Placental epithelial cell (primary cell): ENCODE measurements around the genes ERVV-1, ZNF347, VSTM1, NDUFA3 and TSEN34.

GRCh38 chr19:52963259-52963754 is 626 bp upstream of the ZNF816 start:
- CAGE, long polyA plus RNA: no peak

- CAGE, long polyA plus RNA: no peak
Observed at GRCh38 chr19:53013588-53014140, at the start of gene ERVV-1. ERVV-1 (plus strand) TSS chr19:53013921.

DNA sequence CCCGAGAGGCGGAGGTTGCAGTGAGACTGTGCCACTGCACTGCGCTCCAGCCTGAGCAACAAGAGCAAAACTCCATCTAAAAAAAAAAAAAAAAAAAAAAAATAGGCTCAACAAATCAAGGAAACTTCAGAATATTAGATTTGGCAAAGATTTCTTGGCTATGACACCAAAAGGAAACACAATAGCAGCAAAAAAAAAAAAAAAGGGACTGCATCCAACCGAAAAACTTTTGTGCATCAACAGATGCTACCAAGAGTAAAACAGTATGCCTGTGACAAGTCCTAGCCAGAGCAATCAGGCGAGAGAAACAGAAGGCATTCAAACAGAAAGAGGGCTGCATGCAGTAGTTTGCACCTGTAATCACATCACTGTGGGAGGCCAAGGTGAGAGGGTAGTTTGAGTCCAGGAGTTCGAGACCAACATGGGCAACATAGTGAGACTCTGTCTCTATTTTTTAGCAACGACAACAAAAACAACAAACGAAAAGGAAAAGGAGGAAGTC is 23.7 kb downstream of the ZNF160 start:
- CAGE, long polyA plus RNA: no peak

DNA sequence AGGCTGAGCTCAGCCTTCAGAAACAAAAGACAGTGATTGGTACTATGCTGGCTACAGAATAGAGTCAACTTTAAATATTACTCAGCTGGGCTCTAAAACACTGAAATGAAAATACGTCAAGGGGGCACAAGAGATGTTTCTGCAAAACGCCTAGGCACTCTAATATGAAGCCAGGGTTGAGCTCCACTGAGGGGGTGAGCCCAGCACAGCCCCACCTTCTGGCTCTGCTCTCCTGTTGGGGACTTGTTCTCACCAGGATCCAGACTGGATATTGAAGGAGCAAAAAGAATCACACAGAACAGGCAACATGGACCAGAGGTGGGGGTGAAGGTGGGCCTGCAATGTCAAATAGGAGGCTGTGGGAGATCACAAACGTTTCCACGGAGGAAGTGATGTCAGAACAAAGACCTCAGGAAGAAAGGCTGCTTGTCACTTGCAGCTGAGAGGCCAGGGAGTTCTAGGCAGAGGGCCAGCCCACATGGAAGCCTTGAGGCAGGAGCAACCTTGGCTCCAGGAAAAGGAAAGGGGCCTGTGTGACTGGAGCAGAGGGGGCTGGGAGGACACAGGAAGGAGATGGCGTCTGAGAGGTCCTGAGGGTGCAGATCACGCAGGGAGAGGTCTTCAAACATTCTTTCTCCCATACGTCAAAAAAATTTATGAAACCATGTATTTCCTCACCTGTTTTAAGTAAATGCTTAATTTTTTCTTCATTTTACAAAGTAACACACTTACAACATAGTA is 16.4 kb downstream of the ZNF160 start:
- CAGE, long polyA plus RNA: no peak

DNA sequence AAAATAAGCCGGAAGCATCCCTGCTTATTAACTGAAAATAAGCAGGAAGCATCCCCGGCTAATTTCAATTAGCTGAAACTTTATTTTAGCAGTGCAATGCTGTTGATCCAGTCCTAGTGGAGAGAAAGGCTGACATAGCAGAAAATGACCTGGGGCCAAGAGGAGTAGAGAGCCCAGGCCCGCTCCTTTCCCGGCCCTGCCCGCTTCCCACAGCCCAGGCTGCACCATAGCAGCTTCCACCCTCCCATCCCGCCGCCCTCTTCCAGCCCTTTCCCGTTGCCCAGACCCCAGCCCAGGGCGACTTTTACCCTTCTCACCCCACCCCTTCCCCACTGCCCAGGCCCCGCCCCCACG is 8.5 kb downstream of the ZNF160 start:
- CAGE, long polyA plus RNA: no peak

DNA sequence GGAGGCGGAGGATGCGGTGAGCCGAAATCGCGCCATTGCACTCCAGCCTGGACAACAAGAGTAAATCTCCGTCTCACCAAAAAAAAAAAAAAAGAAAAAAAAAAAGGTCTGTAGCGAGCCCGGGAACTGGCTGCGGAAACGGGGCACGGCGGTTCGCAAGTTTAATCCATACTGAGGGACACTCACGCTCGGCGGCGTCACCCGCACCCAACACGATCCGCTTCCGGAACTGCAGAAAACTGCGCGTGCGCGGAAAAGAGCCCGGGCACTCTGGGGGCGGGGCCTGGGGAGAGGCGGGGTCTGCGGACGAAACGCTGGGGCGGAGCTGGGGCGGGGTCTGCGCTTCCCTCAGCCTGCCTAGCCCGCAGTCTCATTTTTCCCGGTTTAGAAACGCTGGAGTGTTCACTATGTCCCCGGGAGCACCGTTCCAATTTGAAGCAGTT is at the start of gene ZNF347:
Gene ZNF347, minus strand, starts transcription at position 231 of the 443 bp plus-strand sequence.
- CAGE, long polyA plus RNA: no peak

GRCh38 chr19:53332924-53333480 is 547 bp upstream of the ZNF845 start:
- CAGE, long polyA plus RNA: no peak

DNA sequence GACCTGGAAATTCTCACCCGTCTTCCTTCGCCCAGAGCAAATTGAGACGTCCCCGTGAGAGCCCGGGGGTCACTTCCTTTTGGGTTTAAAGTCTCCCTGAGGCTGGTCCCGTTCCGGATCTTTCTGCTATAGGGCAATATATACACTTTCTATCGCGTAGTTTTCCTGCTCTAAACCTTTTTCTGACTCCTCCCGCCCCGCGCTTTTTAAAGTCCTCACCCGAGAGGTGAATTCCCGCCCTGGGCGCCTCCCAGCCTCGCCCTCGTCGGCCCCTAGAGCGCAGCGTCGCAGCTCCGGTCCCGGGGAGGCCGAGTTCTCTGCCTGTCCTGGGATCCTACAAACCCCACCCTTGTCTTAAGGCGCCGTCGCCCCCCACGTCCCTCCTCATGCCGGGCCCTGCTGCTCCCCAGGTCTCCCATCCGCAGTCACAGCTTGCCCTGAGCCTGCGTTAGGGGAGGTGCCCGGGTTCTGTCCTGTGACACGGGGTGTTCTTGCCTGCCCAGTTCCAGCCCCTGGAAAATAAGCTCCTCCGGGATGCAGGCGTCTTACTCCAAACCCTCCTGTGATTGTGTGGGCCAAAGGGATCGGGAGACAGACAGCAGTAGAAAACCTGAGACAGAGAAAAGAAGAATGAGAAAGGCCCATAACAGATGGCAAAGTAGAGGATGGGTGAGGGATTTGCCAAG is 479 bp downstream of the ZNF525 start:
- CAGE, long polyA plus RNA: no peak

GRCh38 chr19:53520296-53521667 is 17.2 kb upstream of the ZNF331 start:
- CAGE, long polyA plus RNA: no peak

- CAGE, long polyA plus RNA: no peak
Observed at GRCh38 chr19:53573869-53574225, 35.9 kb downstream of the ZNF331 start.

DNA sequence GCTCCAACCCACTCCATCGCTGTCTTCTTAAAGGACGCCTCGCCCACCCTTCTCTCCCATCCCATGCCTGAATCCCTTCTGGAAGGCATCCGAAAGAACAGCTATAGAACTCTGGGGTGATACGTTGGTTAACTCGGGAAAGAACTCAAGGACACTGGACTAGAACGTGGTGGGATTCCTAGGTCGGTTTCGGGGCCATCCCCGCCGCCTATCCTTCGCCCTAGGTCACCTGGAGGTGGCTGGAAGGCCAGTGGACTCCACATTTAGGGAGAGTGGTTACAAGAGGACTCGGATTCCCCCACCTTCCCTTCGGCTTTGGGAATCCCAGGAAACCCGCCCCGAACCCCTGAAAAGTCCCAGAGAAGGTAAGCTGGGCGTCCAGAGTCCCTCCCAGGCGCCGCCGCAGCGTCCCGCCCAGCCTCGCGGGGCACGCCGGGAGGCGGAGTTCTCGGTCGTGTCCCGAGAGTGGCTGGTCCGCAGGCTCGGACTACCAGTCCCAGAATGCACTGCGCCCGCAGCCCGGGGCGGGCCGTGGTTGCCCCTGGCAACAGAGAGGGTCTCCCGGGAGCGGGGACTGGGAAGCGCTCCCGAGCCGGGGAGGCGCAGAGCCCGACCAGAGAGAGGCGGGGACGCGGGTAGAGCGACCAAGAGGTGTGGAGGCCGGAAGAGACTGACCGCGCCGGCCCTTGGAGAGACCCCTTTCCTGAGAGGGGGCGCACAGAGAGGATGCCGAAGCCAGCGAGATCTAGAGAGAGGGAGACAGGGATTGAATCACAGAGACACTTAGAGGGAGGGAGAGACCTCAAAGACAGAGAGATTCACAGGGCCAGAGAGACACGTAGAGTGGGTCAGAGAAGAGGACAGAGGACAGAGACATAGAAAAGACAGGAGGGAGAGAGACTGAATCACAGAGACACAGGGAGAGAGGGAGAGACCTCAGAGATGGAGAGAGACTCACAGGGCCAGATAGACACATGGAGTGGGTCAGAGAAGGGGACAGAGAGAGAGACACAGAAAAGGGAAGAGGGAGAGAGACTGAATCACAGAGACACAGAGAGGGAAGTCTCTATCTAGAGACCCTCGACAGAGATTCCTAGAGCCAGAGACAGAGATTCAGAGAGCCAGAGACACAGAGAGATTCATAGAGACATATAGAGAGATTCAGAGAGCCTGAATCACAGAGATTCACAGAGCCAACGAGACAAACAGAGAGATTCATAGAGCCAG is 2.6 kb upstream of the PRKCG start:
- CAGE, long polyA plus RNA: no peak

- CAGE, long polyA plus RNA: no peak
Observed at GRCh38 chr19:53880734-53881123, 1.3 kb upstream of the PRKCG start.

- CAGE, long polyA plus RNA: no peak
Observed at GRCh38 chr19:53959233-53959691, 3.5 kb upstream of the CACNG8 start.

GRCh38 chr19:53977956-53978850 is 13.2 kb upstream of the CACNG6 start:
- CAGE, long polyA plus RNA: no peak

DNA sequence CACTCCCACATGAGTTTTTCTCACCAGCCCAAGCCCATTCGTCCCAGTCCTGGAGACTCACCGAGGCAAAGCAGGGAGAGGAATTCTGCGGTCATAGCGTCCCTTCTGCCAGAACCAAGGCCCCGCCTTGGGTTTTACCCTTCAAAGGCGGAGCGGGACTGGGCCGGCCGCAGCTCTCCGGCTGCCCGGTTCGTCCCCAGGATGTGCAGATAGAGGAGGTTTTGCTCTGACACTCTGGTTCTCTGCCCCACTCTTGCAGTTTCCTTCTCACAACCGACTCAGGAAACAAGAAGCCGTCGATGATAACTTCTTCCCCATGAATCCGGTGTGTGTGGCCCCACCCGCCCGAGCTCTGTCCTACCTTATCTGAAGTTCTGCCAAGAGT is at the start of gene VSTM1:
Gene VSTM1, minus strand, starts transcription at position 215 of the 385 bp plus-strand sequence.
- CAGE, long polyA plus RNA: no peak

DNA sequence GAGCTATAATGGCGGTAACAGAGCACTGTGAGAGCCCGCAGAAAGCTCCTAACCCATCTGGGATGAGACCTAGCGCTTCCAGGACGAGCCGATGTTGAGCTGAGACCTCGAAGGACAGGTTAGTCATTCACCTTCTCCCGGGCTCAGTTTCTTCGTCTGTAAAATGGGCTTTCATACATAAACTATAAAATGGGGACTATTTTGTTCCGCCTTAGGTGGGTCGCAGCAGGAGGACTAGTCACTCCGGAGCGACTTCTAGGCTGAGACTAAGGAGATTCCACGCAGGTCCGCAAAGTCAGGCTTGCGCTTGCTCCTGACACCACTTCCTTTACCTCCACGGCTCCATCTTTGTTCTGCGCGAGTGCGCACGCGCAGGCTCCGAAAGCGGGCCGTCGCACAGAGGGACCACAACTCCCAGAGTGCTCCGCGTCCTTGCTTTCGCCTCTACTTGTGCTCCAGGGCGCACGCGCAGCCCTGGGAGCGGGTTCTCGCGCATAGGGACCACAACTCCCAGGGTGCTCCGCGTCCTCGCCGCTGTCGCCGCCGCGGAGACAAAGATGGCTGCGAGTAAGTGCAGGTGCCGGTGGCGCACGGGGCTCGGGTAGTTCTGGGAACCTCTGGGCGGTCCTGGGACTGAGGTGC is at the start of gene NDUFA3:
Gene NDUFA3, plus strand, starts transcription at position 534 of the 642 bp plus-strand sequence.
- CAGE, long polyA plus RNA: no peak

GRCh38 chr19:54158546-54159233 is 831 bp downstream of the LENG1 start:
- CAGE, long polyA plus RNA: no peak

- CAGE, long polyA plus RNA: no peak
Observed at GRCh38 chr19:54191221-54191993, at the start of gene TSEN34. TSEN34 (plus strand) TSS chr19:54191308.

- CAGE, long polyA plus RNA: no peak
Observed at GRCh38 chr19:54280396-54280955, 434 bp downstream of the LILRB2 start.

DNA sequence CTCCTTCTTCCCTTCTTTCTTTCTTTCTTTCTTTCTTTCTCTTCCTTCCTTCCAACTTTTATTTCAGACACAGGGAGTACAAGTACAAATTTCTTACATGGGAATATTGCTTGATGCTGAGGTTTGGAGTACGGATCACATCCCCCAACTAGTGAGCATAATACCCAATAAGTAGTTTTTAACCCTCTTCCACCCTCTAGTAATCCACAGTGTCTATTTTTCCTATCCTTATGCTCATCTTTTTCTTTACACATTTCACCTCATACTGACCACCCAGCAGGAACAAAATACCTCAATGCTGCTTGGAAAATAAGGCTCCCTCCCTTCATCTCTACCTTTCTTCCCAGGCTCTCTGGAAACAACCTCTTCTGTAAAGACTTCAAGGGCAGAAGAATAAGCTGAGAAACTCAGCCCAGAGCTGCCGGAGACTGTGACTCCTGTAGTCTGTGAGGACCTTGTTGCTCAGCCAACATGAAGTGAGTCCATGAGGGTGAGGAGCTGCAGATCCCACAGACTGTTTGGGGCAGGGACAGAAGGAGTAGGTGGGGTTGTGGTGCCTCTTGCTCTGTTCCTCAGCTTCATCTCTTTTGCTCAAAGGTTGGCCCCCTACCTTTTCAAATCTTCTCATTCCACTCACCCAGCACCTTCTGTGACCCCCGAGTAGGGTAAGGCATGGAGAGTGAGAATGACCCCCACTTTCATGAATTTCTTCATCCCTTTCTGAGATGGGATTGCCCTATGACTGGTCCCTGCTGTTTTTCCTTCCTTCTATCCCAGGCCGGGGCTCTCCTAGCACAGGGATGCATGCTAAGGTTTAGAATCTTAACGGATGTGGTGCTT is 7.9 kb downstream of the LILRA5 start:
- CAGE, long polyA plus RNA: no peak